Measurements from ENCODE around the gene PTGFRN.

- PRO-cap = no peak
- RAMPAGE, long total RNA = no peak
- RRBS = no CpG with 5 or more reads among the region's 14 CpGs
Measured at GRCh38 chr1:116825158-116826288, 71.3 kb downstream of the CD2 start.

DNA sequence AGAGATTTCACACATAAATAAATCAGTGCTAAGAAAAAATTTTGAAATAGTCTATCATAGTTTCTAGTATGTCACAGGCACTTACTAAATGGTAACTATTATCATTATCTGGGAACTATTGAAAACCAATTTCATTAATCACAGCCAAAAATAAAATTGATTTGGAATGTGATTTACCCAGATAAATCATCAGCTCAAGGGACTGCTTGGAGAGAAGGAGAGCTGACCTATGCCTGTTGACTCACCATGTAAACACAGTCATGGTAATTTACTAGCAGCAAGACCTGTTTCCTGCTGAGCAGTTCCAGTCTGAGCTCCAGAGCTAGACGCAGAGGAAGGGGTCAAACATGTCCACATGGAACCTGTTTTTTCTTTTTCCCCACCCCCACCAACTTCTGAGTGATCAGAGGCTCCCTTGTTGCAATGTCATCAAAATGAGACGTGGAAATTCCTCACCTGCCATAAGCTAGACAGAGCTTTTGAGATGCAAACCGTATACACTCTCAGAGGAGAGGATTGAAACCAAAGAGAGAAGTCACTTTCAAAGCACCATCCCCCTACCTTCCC, 56.1 kb upstream of the PTGFRN start:
- PRO-cap = no peak
- RAMPAGE, long total RNA = no peak
- RRBS = no CpG with 5 or more reads among the region's 3 CpGs

- PRO-cap = no peak
- RAMPAGE, long total RNA = no peak
- RRBS = 2% methylated on average over 22 of the region's 78 CpGs
Measured at GRCh38 chr1:116909428-116910317, at the start of gene PTGFRN. TSS of gene PTGFRN (plus strand) at chr1:116909916.

DNA sequence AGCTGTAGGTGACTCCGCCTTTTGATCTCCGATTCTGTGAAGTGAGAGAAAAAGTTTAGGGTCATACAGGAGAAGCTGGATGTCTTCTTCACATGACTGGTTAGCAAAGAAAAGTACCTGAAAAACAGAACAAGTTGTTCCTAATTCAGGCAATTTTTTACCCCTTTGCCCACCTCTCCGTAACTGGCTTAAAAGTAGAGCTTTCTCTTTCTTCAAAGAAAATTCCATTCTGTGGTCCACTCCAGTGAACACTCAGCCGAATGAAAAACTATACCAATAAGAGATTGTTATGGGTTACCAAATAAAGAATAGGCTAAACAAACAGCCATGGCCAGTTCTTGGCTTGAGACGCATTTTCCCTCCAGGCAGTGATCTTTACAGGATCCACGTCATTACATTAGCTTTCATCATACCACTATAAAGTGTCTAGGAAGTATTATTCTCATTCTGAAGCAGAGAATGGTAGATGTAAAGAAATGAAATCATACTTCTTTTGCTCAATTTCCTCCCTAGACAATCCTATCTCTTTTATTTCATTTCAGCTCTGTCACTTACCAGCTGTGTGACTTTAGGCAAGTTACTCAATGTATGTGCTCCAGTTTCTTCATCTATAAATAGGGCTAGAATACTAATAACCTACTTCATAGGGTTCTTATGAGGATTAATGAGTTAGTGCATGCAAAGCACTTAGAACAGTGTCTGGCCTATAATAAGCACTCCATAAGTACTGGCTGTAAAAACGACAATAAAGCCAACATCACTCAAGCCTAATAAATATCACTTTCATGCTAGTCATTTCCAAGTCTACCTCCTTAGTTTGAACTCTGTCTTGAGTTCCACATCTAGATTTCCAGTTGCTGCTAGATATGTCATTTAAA, 26.4 kb upstream of the TRIM45 start:
- PRO-cap = no peak
- RAMPAGE, long total RNA = no peak
- RRBS = no CpG with 5 or more reads among the region's 7 CpGs

- PRO-cap = no peak
- RAMPAGE, long total RNA = no peak
- RRBS = no CpG with 5 or more reads among the region's 10 CpGs
Measured at GRCh38 chr1:117570826-117571482, 34.9 kb upstream of the TENT5C start.

GRCh38 chr1:117591311-117591804, 14.5 kb upstream of the TENT5C start:
- PRO-cap = no peak
- RAMPAGE, long total RNA = no peak
- RRBS = no CpG with 5 or more reads among the region's 3 CpGs

DNA sequence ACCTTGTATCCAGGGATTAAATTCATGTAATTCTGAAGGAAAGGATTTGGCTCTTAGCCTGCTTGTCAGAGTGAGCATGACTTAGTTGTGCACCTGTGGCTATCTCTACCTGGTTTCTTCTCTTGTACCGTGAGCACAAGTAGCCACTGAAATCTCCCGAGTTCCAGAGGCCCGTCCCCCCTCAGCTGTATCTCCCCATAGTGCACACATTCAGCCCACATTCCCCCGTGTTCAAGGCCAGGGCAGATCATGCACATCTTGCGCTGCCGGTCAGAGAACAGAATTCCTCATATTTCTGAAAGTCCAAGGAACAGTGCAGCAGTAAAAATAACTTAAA, 2.3 kb downstream of the TENT5C start:
- PRO-cap = no peak
- RAMPAGE, long total RNA = no peak
- RRBS = no CpG with 5 or more reads among the region's 6 CpGs

- PRO-cap = no peak
- RAMPAGE, long total RNA = no peak
- RRBS = no CpG with 5 or more reads among the region's 16 CpGs
Measured at GRCh38 chr1:117609465-117610471, 3.9 kb downstream of the TENT5C start.

DNA sequence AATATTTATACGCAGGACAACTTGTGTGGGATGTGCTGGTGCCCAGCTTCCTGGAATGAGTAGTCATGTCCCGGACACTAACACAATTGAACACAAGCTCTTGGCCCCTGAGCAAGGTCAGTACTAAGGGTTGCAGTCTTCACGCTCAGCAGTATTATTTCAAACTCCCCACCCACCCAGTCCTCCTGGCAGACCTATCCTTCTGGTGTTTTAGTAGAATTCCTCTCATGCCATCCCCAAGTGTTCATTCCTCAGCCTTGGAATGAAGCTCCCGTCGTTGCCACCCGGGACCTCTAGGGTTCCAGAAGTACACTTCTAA, 24.2 kb downstream of the TENT5C start:
- PRO-cap = no peak
- RAMPAGE, long total RNA = no peak
- RRBS = no CpG with 5 or more reads among the region's 6 CpGs

GRCh38 chr1:117638559-117639085, 32.8 kb downstream of the TENT5C start:
- PRO-cap = no peak
- RAMPAGE, long total RNA = no peak
- RRBS = no CpG with 5 or more reads among the region's 5 CpGs

- PRO-cap = no peak
- RAMPAGE, long total RNA = no peak
- RRBS = no CpG with 5 or more reads among the region's 5 CpGs
Measured at GRCh38 chr1:117678442-117679137, 72.7 kb downstream of the TENT5C start.

- PRO-cap = no peak
- RAMPAGE, long total RNA = no peak
- RRBS = no CpG with 5 or more reads among the region's 29 CpGs
Measured at GRCh38 chr1:117929861-117930438, 411 bp downstream of the WDR3 start.

- PRO-cap = no peak
- RAMPAGE, long total RNA = no peak
- RRBS = no CpG with 5 or more reads among the region's 2 CpGs
Measured at GRCh38 chr1:119653644-119654099, 5.6 kb upstream of the ZNF697 start.

DNA sequence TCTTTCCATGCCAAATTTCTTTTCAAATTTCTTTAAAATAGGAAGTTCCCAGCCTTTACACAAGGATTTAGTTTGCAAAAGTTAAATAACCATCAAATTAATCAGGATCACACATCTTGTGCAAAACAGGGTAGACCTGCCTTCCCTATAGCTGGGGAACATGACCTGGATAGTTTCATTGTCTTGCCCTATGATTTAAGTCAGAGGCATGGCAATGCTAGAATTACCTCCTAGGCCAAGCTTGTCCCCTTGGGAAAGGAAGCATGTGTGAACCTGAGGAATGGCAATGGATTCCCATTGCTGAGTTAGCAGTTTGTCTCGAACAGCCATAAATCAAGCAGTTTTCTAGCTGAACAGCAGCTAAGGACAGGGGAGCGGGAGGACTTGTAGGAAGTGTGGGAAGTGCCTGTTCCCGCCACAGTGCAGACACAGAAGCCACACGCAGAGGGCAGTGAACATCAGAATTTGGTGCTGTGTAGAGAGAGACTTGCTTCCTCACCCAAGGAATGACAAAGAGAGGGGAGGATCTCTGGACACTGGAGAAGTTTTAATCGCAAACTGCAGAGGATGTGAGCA, 3.7 kb downstream of the PHGDH start:
- PRO-cap = no peak
- RAMPAGE, long total RNA = no peak
- RRBS = no CpG with 5 or more reads among the region's 5 CpGs

DNA sequence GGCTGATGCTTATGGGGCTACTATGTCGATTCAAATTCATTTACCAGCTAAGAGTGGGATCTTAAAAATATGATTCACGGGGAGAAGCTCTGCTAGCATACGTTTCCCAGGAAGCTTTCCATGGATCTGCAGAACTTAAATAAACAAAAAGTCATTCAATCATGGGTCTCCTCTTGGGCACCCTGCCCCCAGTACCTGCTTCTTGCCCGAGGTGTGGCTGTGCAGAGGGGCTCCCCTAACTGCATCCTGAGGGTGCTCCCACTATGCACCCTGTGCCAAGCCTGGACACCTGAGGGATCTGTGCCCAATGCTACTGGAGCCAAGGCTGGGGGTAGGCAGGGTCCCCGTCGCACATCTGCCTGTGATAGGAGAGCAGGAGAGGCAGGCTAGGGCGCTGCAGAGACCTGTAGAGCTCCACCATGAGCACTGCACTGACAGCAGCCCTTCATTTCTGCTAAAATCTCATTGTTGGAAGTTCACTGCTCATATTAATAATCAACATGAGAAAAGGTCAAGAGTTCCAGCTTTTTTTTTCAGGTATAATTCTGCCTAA, 19.9 kb downstream of the HMGCS2 start:
- PRO-cap = no peak
- RAMPAGE, long total RNA = no peak
- RRBS = no CpG with 5 or more reads among the region's 7 CpGs

- PRO-cap = no peak
- RAMPAGE, long total RNA = no peak
- RRBS = no CpG with 5 or more reads among the region's 11 CpGs
Measured at GRCh38 chr1:119750614-119751345, 17.9 kb downstream of the HMGCS2 start.

- PRO-cap = no peak
- RAMPAGE, long total RNA = no peak
- RRBS = no CpG with 5 or more reads among the region's 2 CpGs
Measured at GRCh38 chr1:119767953-119768617, 620 bp downstream of the HMGCS2 start.

- PRO-cap = no peak
- RAMPAGE, long total RNA = no peak
- RRBS = no CpG with 5 or more reads among the region's 7 CpGs
Measured at GRCh38 chr1:119790386-119791015, 20.8 kb downstream of the REG4 start.

DNA sequence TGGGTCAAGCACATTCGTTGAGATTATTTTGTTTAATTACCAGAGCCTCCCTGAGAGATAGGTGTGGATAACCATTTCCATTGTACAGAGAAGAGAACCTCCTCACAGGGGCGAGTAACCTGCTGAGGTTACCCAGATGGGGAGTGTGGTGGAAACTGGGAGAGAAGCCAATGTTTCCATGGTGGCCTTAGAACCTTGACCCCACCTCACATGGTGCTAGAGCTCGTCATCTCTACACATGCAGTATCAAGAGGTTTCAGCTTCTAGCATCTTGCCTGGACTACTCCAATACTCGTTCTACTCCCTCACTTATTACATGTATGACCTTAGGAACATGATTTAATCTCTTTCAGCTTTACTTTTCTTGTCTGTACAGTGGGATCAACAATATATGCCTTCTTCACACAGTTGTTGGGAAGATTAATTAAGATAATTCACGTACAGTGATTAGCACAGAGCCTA, 4.7 kb downstream of the REG4 start:
- PRO-cap = no peak
- RAMPAGE, long total RNA = no peak
- RRBS = no CpG with 5 or more reads among the region's 5 CpGs

- PRO-cap = no peak
- RAMPAGE, long total RNA = no peak
- RRBS = no CpG with 5 or more reads among the region's 3 CpGs
Measured at GRCh38 chr1:119816295-119816801, 5.1 kb upstream of the REG4 start.

Measured in lung (tissue), 4 donors.